ENCODE measurements around a stretch of chr5.

- RAMPAGE, total RNA = no peak
These were observed 7.9 kb downstream of the UBTD2 start for GRCh38 chr5:172275469-172276188.

DNA sequence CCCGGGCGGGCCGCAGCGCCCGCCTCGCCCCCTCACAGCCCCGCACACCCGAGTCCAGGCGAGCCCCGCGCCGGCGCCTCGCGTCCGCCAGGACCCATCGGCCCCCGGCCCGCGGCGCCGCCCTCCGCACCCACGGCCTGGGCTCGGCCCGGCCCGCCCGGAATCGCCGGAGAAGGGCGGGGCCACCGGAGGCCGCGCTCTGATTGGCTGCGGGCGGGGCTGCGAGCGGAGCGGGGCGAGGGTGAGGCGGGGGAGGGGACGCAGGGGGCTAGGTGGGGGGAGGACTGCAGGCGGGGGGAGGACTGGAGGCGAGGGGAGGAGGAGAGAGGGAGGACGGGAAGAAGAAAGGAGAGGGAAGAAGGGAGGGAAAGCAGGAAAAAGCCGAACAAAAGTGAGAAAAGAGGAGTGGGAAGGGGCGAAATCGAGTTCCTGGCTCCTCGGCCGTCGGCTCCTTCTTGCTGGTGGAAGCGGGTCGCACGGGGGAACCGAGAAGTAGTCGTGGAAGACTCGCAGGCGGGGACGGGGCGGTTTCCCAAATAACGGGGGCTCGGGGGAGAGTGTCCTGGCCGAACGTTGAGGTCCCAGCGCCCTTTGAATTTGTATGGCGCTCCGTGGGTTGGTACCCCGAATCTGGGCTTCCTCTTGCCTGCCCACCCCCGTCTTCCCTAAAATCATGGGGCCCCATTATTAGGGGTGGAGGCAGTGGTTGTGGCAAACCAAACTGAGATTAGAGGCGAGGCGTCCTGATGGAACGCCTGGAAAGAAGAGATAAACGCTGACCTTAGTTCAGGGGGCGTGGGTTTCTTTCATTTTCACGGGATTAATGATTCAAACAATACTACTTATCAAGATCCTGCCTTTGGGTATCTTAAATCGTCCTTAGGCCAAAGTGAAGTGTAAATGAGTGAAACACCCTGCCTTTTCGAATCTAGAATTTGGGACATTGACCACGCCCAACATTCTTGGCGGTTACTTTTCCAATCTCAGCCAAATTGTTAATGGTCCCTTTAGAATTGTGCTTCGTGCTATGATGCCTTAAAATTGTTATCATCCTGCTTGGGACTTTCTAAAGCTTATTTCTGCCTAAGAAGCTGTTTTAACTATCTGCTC, 744 bp upstream of the UBTD2 start:
- RAMPAGE, total RNA = no peak

DNA sequence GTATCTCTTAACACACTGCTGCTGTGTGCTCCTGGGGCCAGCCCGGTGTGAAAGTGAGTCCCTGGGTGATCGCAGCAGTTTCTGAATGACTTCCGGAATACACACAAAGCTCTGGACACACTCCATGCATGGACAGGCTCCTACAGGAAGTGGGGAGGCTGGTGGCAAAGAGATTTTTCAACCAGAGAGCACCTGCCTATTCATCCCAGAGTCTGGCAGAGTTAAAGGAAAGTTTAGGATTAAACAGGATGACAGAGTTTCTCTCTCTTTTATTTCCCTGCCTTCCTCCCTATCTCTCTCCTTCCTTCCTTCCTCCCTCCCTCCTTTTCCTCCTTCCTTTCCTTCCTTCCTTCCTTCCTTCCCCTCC, 38.5 kb upstream of the UBTD2 start:
- RAMPAGE, total RNA = no peak

GRCh38 chr5:172423685-172424140, 30.6 kb downstream of the SH3PXD2B start:
- RAMPAGE, total RNA = no peak

DNA sequence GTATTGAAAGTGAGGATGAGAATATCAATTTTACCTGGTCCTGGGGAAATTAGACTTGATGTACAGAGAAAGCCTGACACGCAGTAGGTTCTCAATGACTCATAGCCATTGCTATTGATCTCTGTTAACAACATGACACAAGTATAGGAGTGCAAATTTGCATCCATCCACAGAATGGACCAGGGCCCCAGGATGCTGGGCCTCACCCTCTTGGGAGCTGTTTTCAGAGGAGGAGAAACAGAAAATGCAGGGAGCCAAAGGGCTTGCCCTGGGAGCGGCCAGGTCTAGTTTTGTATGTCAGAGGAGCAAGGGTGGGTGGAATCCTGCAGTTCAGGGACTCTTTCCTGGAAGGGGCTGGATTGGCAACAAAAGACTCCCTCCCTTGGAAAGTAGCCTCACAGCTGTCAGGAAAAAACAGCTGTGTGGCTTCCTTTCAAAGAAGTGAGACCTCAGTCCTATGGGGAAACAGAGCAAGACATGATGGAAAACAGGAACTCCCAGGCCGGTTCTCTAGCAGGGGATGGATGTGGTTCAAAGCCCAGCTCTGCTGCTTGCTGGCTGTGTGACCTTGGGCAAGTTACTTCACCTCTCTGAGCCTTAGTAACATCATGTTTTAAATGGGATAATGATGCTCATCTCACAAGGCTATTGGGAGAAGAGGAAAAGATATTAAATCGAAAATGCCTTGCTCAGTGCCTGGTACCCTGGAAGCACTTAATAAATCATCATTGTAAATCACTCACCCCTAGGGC, 50.5 kb upstream of the SH3PXD2B start:
- RAMPAGE, total RNA = no peak

- RAMPAGE, total RNA = no peak
These were observed 1.7 kb downstream of the NEURL1B start for GRCh38 chr5:172642516-172643340.

- RAMPAGE, total RNA = no peak
These were observed 2.4 kb downstream of the NEURL1B start for GRCh38 chr5:172643341-172643969.

GRCh38 chr5:172688681-172689567, 47.9 kb downstream of the NEURL1B start:
- RAMPAGE, total RNA = no peak

DNA sequence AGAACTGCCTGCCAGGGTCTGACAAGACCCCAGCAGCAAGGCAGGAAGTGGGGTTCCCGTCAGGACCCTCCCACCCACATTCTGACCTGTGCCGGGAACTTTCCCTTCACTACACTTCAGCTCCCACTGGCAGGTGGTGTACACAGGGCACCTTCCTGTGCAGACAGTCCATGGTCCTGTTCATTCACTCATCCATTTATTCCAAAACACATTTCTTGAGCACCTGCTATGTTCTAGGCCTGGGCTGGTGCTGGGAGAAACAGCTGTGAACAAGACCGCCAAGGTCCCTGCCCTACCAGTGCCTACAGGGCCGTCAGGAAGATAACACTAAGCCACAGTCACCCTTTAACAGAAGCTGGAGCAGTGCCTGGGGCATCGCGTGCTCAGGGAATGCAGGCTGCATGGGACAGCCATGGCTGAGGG, 19.3 kb downstream of the DUSP1 start:
- RAMPAGE, total RNA = no peak

GRCh38 chr5:172779799-172780274, 8.8 kb upstream of the DUSP1 start:
- RAMPAGE, total RNA = no peak

GRCh38 chr5:172840727-172841032, 6.6 kb downstream of the ERGIC1 start:
- RAMPAGE, total RNA = no peak

DNA sequence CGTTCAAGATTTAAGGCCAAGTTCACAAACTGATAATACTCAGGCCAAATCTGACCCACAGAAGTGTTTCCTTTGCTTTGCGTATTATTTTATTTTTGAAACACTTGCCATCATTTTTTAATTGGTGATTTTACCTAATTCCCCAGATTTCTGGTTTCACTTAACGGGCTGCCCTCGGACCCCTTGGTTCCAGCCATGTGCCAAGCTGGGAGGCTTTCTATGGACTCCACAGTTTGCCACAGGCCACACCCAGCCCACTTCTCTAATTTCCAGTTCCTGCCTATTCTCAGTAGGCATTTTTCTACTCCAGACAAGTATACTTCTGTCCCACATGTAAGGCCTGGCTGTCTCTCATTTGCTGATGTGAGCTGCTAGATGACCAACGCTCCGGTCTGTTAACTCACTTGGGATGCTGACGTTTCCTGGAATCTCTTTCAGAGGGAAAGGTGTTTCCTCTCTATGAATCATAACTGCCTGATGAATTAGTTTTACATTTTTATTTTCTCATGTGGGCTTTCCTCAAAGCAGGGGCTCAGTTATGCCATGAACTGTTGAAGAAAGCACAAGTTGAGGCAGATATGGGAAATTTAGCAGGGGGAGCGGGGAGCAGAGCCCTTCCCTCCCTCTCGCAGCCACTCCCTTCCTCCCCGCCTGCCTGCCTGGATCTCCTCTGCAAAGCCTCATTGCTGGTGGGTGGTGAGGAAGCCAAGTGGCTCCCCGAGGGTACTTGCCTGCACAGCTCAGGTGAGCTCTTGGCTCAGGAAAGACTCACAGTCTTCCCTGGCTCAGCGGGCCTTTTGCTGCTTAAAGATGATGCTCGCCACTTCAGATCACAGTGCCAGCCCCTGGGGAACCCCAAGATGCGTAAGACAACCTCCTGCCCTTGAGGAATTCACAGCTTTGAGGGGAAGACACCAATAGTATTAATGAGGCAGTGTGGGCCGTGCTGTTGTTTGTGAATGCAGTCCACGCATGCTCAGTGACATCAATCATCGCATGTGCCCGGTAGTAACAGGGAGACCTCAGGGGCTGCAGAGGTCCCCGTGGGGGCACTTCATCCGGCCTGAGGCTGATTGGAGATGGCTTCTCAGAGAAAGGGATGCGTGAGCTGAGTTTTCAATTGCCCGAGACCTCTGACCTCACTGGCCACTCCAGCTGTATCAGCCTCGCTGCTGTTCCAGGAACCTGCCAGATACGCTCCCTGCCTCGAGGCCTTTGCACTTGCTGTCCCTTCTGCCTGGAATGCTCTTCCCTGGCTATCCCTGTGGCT, 36.5 kb downstream of the ERGIC1 start:
- RAMPAGE, total RNA = no peak

- RAMPAGE, total RNA = no peak
These were observed 40.3 kb upstream of the RPL26L1 start for GRCh38 chr5:172918792-172919517.

- RAMPAGE, total RNA = no peak
These were observed 9.4 kb upstream of the NKX2-5 start for GRCh38 chr5:173244206-173244995.

- RAMPAGE, total RNA = no peak
These were observed 33.5 kb downstream of the STC2 start for GRCh38 chr5:173294550-173295284.

DNA sequence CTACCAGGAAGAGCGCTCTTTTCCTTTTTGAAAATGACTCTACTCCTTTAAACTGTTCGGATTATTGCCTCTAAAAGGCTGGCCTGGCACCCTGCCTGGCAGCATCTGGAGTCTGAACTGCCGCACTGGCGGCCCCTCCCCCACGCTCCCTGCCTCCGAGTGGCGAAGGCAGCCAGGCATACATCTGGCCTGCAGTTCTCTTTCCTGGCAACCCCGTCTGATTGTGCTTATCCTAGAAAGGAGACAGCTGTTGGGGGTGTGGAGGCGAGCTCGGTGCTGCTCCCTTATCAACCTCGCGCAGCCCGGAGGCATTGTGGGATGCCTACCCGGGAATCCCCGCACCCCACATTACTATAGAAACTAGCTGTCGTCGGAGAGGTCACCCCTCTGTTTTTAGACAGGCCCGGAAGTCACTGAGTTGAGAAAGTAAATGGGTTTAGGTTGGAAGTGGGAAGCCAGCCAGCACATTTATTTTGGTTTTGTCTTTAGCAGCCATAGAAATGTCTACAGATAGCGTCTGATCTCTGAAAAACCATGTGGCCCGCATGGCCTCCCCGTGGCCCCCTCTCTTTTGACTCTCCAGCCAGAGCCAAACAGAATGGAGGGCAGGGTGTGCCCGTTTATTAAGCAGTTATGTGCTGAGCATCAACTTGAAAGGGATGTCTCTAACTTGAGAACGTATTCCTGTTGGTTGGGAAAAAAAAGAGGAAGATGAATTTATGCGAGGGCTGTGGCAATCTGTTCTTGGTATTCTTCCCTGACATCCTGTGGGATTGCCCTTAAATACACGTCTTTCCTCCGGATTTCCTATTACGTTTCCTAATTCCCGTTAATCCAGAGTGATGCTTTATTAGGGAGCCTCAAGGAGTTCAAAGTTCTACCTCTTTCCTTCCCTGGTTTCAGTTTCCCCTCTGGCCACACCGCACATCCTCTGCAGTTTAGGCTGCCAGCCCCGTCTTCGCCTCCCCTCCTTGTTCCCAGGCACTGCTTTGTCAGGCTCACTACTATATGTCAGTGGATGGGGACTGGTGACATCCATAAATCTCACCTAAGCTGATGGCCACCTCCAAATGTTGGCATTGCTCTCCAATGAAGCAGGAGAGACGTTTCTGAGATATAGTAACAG, 3.9 kb downstream of the STC2 start:
- RAMPAGE, total RNA = no peak

- RAMPAGE, total RNA = no peak
These were observed 80.5 kb upstream of the STC2 start for GRCh38 chr5:173408624-173409103.

DNA sequence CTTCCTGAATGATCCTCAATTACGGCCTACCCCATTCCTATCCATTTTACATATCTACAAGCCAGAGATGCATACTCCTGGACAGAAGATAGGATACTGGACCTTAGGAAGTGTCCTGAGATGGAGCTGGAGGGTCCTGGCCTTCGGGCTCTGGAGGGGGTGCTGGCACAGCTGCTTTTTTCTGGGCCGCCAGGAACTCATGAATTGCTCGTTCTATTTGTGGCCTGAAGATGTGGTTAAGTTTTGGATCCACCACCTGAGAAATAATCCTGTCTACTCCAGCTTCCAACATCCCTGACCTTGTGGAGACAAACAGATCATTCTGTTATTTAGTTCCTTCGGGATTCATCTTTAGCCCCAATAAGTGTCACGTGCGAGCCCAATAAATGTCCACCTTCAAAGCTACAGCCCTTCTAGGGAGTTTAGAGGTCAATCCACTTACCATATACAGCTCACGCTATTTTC, 7.3 kb downstream of the BOD1 start:
- RAMPAGE, total RNA = no peak

- RAMPAGE, total RNA = no peak
These were observed 25.8 kb upstream of the BOD1 start for GRCh38 chr5:173642012-173642827.

- RAMPAGE, total RNA = no peak
These were observed 53.7 kb upstream of the BOD1 start for GRCh38 chr5:173670083-173670656.

Measured in foreskin keratinocyte (primary cell).